Measurements from ENCODE around the genes ATXN3 and CPSF2.

- PRO-cap, result no peak
Measured at GRCh38 chr14:91387539-91387966, 30.1 kb downstream of the CCDC88C start.

GRCh38 chr14:91413637-91414114 lies 3.9 kb downstream of the CCDC88C start:
- PRO-cap, result no peak

DNA sequence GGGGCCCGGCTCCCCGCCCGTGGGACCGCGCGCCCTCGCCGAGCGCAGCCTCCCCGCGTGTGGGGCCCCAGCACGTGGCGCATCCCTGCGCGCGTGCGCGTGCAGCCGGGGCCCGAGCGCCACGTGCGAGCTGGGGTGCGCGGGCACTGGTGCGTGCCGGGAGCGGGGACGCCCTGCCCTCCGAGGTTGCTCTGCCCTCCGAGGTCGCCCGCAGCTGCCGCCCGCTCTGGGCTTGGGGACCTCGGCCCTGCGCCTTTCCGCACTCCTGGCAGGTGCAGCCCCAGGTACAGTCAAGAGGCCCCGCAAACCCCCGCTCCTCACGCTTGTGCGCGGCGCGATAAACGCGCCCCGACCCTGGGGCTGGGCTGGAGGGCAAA lies 425 bp upstream of the CCDC88C start:
- PRO-cap, result bidirectional peak, plus-strand start at position 122 of the sequence, minus-strand start at position 61 of the sequence

DNA sequence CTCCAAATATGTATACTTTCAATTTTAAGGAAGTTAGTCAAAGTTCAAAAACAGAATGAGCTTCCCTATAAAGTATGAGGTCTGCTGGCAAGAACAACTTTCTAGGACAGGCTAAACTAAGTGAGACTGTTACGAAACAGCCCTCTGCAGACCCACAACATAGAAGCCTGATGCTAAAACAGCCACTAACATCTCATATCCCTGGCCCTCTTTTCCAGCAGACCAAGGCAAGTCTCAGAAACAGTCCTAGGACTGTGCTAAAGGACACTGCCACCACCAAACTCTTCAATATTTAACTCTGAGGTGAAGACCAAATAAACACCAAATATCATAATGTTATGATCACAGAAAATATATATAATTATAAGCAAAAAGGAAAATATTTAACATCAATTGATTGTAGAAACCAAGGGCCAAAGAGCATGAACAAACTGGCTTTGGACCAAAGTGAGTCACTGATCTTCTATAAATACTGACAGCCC lies 27.7 kb downstream of the PPP4R3A start:
- PRO-cap, result no peak

GRCh38 chr14:91509484-91509784 lies 676 bp downstream of the PPP4R3A start:
- PRO-cap, result bidirectional peak, plus-strand start at chr14:91509763, minus-strand start at chr14:91509536

DNA sequence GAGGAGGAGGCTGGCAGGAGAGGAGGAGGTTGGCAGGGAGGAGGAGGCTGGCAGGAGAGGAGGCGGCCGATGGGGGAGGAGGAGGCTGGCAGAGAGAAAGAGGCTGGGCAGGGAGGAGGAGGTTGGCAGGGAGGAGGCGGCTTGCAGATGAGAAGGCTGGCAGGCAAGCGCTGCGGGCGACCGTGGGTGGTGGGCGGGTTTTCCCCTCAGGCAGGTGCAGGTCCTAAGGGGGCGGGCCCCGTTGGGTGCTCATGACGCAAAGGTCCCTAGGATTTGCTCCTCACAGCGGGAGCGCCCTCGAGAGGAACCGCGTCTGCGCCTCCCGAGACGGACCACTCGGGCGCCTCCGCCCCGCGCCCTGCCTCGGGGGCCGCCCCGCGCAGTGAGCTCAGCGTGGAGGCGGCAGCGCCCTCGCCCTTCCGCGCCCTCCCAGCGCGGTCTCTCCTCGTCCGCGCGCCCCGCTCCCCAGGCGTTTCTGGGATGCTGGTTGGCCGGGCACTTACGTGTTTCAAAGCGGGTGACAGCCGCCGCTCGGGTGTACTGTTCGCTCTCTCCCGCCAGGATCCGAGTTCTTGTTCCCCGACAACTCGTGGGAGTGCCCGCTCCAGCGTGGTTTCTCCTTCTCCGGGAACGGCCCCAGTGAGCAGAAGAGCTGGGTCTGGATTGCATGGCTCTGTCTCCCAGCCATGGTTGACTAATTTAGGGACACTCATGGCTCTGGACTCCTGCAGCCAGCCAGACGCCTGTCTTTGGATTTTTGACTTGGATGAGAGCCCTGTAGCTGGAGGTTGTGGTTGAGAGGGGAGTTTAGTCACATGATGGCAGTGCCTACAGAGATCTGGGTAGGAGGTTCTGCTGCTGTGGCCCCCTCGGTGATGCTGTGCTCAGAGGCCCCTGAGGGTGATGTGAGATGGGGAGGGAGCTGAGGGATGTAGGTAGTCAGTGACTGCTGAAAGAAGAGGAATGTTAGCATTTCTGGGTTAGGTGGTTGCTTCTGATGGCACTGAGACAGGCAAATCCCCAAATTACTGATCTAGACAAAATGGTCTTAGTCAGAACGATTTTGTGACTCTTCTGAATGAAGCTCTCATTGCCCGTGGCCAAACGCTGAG lies 64.1 kb upstream of the PPP4R3A start:
- PRO-cap, result no peak

DNA sequence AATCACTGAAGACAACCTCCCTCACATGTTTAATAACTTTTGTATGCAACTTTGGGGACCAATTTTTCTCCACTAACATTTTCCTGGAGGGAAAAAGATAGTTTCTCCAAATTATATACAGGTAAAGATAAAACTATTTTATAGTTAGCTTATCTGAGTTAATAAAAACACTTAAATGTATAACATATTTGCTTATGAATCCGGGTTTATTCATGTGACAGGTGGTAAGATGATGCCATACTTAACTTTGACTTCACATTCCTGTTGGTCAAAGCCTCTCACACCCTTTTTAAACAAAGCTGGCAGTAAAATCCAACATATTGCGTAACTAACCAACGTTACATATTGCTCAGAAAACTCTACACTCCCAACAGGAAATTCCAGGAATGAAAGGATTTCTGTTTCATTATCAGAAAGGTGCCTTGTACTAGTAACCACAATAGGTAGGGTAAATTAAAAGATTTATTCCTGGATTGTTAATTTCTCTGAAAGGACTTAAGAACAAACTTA lies 23.6 kb upstream of the CATSPERB start:
- PRO-cap, result no peak

DNA sequence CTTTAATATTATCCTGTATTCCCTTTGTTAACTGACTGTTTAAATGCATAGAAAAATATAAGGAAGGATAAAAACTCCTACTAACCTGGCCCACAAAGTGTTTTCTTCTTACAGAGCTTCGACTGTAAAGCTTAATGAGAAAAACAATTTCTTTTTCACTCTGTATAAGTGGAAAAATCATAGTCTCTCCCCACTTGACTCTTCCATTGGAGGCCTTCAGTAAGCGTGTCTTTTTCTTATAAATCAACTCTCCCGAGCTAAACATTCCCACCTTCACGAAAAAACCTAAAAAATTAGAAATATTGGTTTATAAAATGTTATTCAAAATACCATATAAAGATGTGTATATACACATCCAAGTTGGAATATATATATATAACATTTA lies 53.2 kb upstream of the CATSPERB start:
- PRO-cap, result no peak

DNA sequence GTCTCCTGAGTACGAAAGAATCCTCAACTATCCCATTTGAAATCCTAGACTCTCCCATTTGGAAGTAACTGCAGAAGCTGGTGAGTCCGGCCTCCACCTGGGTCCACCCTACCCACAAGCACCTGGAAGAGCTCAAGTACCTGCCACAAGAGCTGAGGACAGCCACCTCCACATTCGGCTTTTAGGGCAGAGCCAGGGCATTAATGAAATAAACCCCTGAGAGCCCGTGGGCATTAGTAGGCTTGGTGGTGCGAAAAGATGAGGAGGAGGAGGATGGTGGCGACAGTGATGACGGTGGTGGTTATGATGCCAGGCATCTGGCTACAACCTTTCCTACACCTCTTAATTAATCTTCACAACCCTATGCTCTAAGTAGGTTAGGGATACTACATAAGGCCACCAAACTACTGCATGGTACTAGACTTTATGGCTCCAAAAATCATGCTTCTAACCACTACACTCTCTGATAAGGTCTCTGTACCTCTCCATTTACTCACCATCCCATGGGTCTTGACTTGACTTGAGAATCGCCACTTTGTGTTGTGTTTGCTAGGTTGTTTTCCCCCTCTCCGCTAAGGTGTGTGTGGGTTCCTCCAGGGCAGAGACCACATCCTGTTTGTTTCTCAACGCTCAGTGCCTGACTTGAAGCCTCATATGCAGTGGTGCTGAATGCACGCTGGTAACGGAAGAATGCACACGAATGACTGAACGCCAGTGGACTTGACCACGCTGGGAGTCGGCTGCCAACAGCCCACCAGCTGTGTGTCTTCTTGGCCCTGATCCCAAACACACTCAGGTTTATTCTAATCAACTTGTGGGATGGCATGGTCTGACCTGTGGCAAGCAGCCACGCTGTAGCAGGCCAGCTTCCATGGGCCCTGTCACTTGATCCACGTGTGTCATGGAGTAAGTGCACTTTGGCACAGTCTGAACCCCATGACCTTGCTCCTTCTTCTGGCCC lies 5.9 kb upstream of the TC2N start:
- PRO-cap, result no peak

DNA sequence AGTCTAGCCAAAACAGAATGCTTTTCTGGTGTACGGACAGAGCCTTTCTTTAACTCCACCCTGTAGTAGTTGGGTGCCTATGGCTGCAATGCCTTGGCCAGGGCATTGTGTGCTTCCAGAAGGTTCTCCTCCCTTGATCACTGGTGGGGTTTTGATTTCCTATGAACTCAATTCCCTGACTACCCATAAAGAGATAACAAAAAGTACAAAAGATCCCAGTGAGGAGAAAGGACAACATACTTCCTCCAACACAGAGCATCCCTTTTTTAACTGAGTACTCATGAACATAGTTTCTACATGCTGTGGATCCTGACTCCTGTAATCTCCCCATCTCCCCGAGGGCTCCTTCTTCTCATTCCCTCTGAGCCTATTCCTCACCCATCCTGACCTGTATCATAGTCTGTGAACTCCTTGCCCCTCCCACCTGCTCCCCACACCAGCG lies 35.9 kb upstream of the TC2N start:
- PRO-cap, result no peak

DNA sequence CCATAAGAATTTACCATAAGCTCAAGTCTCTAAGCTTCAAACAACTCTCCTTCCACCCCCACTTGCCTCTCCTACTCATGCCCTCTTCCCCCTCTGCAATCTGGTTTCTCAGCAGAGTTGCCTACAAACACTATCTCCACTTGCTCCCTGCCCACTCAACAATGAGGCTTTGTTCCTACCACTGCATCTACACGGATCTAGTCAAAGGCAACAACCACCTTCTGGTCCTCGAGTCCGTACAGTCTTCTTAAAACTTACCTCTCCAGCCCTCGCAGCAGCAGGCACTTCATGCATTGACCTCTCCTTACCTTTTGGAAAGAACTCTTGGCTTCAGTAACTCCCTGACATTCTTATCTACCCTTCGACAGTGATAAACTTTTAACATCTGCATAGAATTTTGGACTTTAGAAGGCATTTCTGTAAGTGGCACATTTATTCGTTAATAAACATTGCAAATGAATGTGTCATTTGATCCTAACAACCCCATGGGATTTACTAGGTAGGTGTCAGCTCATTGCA lies 17.4 kb upstream of the FBLN5 start:
- PRO-cap, result no peak

DNA sequence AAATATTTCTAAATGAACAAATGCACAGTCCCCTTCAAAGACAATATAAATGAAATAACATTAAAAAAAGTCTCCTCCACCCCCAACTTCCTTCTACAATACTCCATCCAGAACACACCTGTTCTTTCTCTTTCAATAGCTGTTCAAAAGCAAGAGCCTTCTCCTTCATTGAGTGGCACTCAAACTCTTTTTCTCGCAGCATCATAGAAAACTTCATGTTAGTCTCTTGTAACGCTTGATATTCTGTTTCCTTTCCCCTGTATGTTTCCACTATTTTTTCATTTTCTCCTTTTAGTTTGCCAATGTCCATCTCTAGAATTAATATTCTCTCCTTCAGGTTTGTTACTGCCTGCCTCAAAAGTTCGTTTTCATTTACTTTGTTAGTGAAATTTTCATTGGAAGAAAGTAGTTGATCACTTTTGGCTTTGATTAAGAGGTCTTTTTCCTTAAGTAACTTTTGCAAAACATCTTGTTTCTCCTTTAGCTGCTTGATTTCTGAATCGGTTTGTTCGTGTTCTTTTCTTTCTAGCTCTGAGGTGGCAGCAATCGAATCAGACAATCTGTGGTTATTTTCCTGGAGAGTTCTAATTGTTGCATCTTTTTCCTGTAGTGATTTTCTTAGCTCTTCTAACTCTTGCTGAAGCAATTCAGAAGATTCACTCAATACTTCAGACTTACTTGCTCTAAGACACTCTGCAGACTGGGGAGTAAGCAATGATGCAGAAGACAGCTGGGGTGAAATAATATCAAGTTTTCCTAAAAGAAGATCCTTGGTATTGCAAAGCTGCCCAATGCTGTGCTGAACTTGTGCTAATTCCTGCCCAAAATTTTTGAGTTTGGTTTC lies 36.3 kb downstream of the TRIP11 start:
- PRO-cap, result no peak

- PRO-cap, result bidirectional peak, plus-strand start at chr14:92106849, minus-strand start at chr14:92106592
Measured at GRCh38 chr14:92106480-92106941, at the start of gene ATXN3. Gene ATXN3, minus strand, starts transcription at chr14:92106582.

- PRO-cap, result no peak
Measured at GRCh38 chr14:92113841-92114387, 7.5 kb upstream of the ATXN3 start.

- PRO-cap, result bidirectional peak, plus-strand start at chr14:92121985, minus-strand start at chr14:92121706; unidirectional peak, minus-strand start at chr14:92122388; unidirectional peak, minus-strand start at chr14:92122669
Measured at GRCh38 chr14:92121768-92122730, at the start of gene CPSF2. Gene CPSF2, plus strand, starts transcription at chr14:92121969.

- PRO-cap, result no peak
Measured at GRCh38 chr14:92473581-92474056, 40.0 kb upstream of the RIN3 start.

- PRO-cap, result no peak
Measured at GRCh38 chr14:92511405-92511967, 2.1 kb upstream of the RIN3 start.

- PRO-cap, result no peak
Measured at GRCh38 chr14:92553186-92553911, 39.8 kb downstream of the RIN3 start.

GRCh38 chr14:92585760-92586208 lies 72.2 kb downstream of the RIN3 start:
- PRO-cap, result no peak

- PRO-cap, result no peak
Measured at GRCh38 chr14:92657208-92658081, 91.0 kb downstream of the LGMN start.

Data from type B pancreatic cell (in vitro differentiated cells).